ENCODE measurements around a stretch of chr6.

GRCh38 chr6:5764984-5765790 lies 241.5 kb downstream of the NRN1 start:
- PRO-cap, 3 experiments: no peak in any of the 3 experiments
- RAMPAGE, long total RNA: no peak

- PRO-cap, 3 experiments: peak in 3 of 3 experiments; most common plus-strand start chr6:5999474 (in 3); most common minus-strand start chr6:5998997 (in 1)
- RAMPAGE, long total RNA: no peak
Observed at GRCh38 chr6:5998502-5999781, 7.8 kb downstream of the NRN1 start.

DNA sequence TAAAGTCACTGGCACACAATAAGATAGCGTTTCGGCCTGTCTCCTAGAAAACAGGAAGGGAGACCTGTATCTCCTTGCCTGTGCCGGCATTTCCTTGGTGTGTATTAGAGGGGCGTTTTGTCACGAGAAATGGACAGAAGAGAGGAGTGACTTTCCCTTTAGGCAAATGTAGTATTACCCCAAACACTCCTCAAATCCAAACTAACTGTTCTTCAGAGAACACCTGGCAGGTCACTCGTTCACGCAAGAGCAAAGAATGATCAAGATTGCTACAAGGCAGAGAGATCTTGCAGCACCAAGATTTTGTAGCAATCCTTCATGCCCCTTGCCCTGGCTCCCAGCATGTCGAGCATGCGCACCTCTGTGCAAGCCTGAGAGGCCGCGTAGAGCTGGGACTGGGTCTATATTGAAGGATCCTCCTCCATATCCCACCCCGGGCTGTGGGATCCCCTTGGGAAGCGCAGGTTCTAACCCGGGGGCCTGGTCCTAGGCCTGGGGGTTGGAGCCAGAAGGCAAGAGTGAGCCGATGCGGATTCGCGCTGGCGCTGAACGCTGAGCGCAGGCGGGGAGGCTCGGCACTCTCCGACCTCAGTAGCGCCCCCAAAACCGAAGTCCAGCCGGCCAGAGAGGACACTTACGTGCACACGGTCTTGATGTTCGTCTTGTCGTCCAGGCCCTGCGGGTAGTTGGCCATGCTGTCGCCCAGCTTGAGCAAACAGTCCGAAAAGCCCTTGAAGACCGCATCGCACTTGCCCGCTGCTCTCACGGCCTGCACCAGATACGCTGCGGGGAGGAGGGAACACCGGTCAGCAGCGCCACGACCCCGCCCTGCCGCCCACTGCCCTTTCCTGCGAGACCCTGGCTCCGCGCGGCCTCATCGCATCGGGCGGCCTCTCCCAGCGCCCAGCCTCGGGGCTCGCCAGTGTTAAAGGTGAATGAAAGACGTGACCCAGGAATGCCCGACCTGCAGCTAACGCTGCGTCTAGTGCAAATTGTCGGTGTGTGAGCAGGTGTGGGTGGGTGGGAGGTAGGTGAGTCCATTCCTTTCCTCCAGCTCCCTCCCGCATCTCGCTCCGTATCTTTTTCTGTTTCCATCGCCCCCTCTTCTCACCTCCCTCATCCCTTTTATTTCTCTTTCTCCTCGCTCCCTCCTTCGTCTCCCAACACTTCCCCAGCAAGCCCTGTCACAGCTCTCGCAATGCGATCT lies 4.6 kb downstream of the NRN1 start:
- PRO-cap, 3 experiments: peak in 1 of 3 experiments; most common plus-strand start position 374 of the sequence (in 1); most common minus-strand start position 344 of the sequence (in 1)
- RAMPAGE, long total RNA: no peak

DNA sequence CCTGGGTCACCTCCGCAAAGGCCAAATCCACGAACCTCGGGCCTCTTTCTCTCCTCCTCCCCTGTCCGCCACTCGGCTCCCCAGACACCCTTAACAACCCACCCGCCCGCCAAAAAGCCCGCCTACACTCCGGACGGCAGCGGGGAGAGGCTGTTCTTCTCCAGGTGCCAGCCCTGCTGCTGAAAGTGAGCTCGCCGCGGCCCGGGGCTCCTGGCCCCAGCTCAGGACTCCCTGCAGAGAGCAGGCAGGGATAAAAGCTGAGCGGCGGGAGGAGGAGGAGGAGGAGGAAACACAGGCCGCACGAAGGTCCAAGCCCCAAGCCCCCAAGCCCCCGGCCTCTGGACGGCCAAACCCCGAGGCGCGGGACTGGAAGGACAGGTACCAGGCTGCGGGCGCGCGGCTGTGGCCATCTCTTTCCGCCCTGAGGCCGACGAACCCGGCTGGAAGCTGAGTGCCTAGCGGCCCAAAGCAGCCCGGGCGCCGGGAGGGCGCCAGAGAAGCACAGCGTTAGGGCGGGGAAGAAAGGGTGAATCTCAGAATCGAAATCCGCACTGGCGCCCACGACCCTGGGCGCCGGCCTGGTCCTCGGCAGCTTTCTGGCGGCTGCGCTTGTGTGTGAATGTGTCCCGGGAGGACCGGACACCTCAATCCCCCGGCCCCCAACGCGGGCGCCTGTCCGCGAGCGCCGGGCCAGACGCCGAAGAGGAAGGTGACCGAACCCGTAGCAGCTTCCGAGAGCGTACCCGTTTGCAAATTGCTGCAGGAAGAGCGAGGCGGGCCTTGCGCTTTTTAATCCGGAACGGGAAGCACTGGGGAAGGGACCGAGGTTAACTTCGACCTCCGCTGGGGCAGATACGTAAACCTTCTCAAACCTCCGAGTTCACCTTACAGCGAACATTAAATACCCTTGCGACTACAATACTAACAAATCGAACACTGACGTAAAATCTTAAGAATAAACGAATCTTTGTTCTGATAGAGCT lies 3.1 kb downstream of the NRN1 start:
- PRO-cap, 3 experiments: peak in 3 of 3 experiments; most common plus-strand start position 792 of the sequence (in 3); most common minus-strand start position 711 of the sequence (in 2)
- RAMPAGE, long total RNA: no peak

DNA sequence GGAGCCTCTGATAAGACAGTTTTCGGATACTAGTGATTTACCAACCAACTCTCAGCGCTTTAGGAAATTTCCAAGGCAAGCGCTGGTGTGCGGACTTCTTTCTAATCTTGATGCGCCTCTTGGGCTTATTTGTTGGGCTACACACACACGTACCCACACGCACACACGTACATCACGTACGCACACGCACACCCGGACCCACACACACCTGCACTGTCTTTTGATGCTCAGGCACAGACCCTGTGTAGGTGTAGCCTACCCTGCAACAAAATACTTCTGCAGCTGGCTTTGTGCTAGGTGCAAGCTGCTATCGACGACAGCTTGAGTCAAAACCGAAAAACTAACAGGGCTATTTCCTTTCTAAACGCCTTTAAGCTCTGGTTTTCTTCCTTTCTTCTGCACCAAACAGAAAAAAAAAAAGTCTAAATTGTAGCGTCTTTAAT lies 1.1 kb upstream of the NRN1 start:
- PRO-cap, 3 experiments: peak in 2 of 3 experiments; most common plus-strand start position 62 of the sequence (in 1); most common minus-strand start position 103 of the sequence (in 1)
- RAMPAGE, long total RNA: no peak

DNA sequence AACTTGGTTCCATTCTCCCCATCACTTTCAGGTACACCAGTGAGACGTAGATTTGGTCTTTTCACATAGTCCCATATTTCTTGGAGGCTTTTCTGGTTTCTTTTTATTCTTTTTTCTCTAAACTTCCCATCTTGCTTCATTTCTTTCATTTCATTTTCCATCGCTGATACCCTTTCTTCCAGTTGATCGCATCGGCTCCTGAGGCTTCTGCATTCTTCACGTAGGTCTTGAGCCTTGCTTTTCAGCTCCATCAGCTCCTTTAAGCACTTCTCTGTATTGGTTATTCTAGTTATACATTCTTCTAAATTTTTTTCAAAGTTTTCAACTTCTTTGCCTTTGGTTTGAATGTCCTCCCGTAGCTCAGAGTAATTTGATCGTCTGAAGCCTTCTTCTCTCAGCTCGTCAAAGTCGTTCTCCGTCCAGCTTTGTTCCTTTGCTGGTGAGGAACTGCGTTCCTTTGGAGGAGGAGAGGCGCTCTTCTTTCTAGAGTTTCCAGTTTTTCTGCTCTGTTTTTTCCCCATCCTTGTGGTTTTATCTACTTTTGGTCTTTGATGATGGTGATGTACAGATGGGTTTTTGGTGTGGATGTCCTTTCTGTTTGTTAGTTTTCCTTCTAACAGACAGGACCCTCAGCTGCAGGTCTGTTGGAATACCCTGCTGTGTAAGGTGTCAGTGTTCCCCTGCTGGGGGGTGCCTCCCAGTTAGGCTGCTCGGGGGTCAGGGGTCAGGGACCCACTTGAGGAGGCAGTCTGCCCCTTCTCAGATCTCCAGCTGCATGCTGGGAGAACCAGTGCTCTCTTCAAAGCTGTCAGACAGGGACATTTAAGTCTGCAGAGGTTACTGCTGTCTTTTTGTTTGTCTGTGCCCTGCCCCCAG lies 130.4 kb downstream of the F13A1 start:
- PRO-cap, 3 experiments: no peak in any of the 3 experiments
- RAMPAGE, long total RNA: no peak

- PRO-cap, 3 experiments: no peak in any of the 3 experiments
- RAMPAGE, long total RNA: no peak
Observed at GRCh38 chr6:6501065-6501397, 87.5 kb upstream of the LY86 start.

GRCh38 chr6:6586643-6587758 lies 1.5 kb upstream of the LY86 start:
- PRO-cap, 3 experiments: no peak in any of the 3 experiments
- RAMPAGE, long total RNA: no peak

DNA sequence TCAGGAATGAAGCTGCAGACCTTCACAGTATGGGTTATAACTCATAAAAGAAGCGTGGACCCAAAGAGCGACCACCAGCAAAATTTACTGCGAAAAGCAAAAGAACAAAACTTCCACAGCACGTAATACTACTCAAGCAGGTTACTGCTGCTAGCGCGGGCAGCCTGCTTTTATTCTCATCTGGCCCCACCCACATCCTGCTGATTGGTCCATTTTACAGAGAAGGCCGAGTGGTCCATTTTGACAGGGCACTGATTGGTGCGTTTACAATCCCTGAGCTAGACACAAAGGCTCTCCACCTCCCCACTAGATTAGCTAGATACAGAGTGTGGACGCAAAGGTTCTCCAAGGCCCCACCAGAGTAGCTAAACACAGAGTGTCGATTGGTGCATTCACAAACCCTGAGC lies 17.4 kb downstream of the LY86 start:
- PRO-cap, 3 experiments: no peak in any of the 3 experiments
- RAMPAGE, long total RNA: no peak

DNA sequence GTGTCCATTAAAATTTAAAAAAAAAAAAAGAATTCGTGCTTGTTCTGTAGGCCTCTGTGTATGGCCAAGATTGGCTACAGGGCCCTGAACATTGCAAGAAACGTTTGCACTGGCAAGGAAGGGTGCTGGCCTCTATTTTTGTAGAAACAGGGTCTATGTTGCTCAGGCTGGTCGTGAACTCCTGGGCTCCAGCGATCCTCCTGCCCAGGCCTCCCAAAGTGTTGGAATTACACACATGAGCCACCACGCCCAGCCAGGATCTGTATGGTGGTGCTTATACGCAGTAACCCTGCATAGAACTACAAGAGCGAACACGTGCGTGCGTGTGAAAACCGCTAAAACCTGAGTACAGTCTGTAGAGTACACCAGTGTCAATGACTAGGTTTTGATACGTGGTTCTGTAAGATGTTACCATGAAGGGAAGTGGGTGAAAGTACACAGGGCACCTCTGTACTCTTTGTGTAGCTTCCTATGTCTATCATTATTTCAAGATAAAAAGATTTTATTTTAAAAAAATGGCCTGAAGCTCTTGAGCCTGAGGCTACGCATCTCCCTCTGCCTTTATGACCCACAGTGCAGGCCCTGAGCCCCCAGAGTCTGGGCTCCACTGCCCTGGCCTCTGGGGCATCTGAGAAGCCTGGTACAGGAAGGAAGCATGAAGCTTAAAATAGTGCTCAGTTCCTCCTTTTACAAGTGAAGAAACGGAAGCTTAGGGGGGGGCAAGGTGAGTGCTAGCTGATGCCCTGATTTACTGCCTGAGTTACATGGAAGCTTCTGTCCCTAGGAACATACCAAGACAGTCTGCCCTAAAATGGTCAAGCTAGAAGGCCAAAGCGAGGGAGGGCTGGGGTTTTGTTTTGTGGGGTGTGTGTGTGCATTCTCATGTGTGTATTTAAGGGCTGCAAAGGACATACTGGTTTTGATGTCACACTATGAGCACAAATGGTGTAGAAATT lies 21.6 kb downstream of the LY86 start:
- PRO-cap, 3 experiments: no peak in any of the 3 experiments
- RAMPAGE, long total RNA: no peak

DNA sequence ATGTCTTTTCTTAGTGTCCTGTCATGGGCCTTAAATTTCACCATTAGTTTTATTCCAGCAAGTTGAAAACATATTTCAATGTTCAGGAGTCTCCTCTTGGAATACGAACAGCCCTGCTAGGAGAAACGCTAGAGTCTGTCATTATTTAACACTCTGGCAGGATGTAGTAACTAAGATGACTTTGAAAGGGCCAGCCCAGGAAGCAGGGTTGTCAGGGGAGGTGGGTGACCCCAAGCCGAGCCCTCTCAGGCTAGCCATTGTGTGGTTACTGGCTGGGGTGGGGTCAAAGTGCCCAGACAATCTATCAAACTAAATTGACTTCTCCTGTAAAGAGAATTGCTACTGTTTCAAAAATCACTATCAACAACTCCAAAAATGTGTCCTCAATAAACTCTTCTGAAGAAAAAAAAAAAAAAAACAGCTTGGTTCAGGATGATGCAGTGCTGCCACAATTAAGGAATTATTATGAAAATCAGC lies 67.8 kb downstream of the LY86 start:
- PRO-cap, 3 experiments: no peak in any of the 3 experiments
- RAMPAGE, long total RNA: no peak

DNA sequence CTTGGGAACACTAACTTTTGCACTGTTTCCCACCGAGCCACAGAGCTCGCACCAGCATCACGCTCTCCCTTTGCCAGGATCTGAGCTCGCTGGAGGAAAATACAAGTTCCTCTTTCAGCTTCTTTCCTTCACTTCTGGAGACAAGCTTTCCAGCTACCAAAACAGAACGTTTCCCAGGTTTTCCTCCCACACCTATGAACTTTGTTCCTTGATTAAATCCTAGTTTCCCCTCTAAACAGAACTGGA lies 135.3 kb downstream of the LY86 start:
- PRO-cap, 3 experiments: no peak in any of the 3 experiments
- RAMPAGE, long total RNA: no peak

DNA sequence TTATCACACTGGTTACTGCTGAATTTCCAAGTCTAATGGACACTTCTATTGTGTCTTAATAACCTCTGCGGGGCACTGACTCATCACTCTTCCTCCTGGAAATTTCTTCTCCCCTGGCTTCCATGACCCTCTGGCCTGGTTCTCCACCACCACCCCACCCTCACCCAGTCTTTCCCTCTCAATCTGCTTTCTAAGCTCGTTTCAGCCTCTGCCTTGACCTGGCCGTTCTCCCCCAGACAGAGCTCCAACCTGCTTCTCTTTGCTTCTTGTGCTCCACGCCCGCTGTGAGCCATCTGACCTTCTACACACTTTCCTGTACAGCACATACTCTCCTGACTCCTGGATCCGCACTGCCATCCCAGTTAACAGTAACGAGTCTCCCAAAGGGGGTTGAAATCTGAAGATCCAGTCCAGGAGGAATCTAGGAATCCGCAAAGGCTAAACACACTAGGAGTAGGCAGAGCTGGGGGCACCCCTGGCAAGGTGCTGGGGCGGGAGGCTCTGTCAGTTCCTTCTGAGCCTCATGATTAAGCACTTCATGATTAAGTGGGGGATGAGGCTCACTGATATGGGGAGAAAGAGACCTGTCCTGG lies 146.2 kb downstream of the LY86 start:
- PRO-cap, 3 experiments: no peak in any of the 3 experiments
- RAMPAGE, long total RNA: no peak

GRCh38 chr6:6746339-6747048 lies 158.0 kb downstream of the LY86 start:
- PRO-cap, 3 experiments: no peak in any of the 3 experiments
- RAMPAGE, long total RNA: no peak

- PRO-cap, 3 experiments: no peak in any of the 3 experiments
- RAMPAGE, long total RNA: no peak
Observed at GRCh38 chr6:6878622-6879296, 229.0 kb upstream of the RREB1 start.

GRCh38 chr6:6927295-6928379 lies 180.1 kb upstream of the RREB1 start:
- PRO-cap, 3 experiments: no peak in any of the 3 experiments
- RAMPAGE, long total RNA: no peak

GRCh38 chr6:7042132-7043412 lies 65.2 kb upstream of the RREB1 start:
- PRO-cap, 3 experiments: no peak in any of the 3 experiments
- RAMPAGE, long total RNA: no peak

DNA sequence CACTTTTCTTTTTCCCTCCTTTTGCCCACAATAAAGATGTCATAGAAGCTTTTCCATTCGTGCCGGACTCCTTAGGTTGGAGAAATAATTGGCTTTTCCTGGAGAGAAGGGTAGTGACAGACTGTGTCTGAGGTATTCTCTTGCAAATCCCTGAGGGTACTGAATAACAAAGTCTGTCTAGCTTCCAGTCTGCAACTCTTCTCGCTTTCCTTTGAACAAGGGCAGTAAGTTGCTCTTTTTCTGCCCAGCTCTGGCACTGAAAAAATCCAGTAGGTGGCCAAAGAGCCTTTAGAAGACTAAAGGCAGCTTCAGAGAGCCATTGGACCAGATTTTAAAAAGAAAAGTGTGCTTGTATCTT lies 20.7 kb upstream of the RREB1 start:
- PRO-cap, 3 experiments: no peak in any of the 3 experiments
- RAMPAGE, long total RNA: no peak

DNA sequence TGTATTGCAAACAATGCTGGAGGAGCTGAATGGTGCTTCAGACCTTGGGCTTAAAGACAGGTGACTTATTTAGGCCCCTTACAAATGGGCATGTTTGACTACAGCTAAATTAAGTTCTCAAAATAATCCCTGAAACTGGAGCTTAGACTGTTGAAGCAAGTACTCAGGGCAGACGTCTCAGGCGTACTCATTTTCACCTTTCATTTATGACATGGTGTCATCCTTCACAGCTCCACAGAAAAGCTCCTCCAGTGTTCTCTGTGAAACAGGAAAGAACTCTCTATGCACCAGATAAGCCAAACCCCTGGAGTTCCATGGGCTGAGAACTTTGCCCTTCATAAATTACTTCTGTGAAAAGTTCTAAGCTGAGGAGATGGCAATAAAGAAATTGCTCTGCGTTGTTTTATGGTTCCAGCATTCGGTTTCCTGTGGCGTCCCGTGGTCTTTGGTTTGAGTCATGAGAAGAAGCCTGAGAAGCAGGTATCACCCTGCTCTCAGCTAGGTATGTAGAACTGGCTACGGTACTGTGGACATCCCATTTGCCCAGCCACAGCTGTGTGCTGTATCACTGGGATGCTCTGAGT lies 20.3 kb upstream of the RREB1 start:
- PRO-cap, 3 experiments: no peak in any of the 3 experiments
- RAMPAGE, long total RNA: no peak

GRCh38 chr6:7140500-7141590 lies 33.1 kb downstream of the RREB1 start:
- PRO-cap, 3 experiments: peak in 3 of 3 experiments; most common plus-strand start chr6:7141324 (in 2); most common minus-strand start chr6:7141097 (in 3)
- RAMPAGE, long total RNA: no peak